SK-N-DZ (cell line): ENCODE measurements around the genes CORO1A, ZNF747, SRCAP, FBXL19 and BCKDK.

GRCh38 chr16:30182962-30183950, at the start of gene CORO1A:
CORO1A (plus strand) TSS chr16:30183602.
RAMPAGE:
- cytosol, long total RNA: no peak
- nucleus, long total RNA: no peak

RAMPAGE:
- cytosol, long total RNA: no peak
- nucleus, long total RNA: no peak
These were observed 729 bp downstream of the CD2BP2 start for GRCh38 chr16:30354312-30354846.

GRCh38 chr16:30358063-30358658, 3.1 kb upstream of the CD2BP2 start:
RAMPAGE:
- cytosol, long total RNA: no peak
- nucleus, long total RNA: no peak

DNA sequence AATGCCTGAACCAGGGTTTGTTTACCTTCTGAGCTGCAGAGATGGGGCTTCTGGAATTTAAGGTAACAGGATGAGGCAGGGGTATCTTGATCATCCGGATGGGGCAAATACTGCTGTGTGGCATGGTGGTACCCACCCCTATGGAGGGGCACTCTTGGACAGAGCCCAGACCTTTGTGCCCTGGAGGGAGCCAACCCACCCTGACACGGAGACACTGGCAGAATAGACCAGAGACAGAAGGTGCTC, 4.3 kb downstream of the ZNF48 start:
RAMPAGE:
- cytosol, long total RNA: no peak
- nucleus, long total RNA: no peak

RAMPAGE:
- cytosol, long total RNA: start-site peak on the plus strand at chr16:30535055-30535091, 414 and 547 reads in 2 replicates
- nucleus, long total RNA: start-site peak on the plus strand at chr16:30535076-30535099, 47 and 15 reads in 2 replicates
These were observed at the start of gene ZNF747 for GRCh38 chr16:30534147-30535206. ZNF747 (minus strand) TSS chr16:30534858.

RAMPAGE:
- cytosol, long total RNA: no peak
- nucleus, long total RNA: no peak
These were observed 1.2 kb upstream of the ZNF747 start for GRCh38 chr16:30535682-30536383.

DNA sequence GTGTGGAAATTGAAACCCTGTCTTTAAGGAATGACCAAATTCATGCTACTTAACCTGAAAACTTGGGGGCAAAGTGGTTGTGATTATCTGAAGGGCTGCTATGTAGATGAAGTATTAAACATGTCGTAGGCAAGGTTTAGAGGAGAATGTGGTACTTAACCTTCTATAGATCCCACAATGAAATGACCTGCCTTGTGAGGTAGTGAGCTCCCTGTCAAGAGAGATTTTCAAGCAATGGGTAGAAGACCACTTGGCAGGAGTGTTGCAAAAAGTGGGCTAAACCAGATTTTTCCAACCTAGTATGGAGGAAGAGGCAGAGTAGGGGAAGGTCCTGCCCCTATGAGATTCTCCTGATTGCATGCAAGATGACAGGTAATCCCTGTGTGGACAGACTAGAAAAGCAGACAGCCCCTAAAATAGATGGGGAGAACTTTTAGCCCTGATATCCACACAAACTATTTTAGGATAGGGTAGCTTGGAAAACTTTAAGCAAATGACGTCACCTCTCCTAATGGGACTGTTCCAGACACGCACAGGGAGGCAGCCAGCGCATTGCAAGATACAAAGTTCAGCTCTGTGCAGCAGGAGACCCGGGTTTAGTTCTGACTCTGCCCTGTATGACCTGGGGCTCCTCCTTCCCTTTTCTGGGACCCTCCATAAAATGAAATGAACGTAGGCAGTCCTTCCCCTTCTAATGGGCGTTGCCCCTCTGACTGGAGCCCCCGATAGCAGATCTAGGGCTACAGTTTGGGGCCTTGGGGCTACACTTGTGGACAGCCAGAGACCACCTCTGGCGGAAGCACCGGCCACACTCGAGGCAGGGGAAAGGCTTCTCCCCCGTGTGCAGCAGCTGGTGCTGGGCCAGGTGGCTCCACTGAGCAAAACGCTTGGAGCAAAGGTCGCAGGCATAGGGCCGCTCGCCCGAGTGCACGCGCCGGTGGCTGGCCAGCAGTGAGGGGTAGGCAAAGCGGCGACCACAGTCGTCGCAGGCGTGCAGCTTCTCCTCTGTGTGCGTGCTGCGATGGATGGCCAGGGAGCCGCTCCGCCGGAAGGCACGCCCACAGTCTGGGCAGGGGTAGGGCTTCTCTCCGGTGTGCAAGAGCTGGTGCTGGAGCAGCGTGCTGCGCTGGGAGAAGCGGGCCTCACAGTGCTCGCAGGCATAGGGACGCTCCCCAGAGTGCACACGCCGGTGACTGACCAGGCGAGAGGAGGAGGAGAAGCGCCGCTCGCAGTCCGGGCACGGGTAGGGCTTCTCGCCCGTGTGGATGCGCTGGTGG, 6.2 kb downstream of the ZNF689 start:
RAMPAGE:
- cytosol, long total RNA: no peak
- nucleus, long total RNA: no peak

GRCh38 chr16:30654530-30655458, 3.4 kb upstream of the FBRS start:
RAMPAGE:
- cytosol, long total RNA: no peak
- nucleus, long total RNA: no peak

GRCh38 chr16:30660687-30660869, 2.3 kb downstream of the FBRS start:
RAMPAGE:
- cytosol, long total RNA: no peak
- nucleus, long total RNA: no peak

DNA sequence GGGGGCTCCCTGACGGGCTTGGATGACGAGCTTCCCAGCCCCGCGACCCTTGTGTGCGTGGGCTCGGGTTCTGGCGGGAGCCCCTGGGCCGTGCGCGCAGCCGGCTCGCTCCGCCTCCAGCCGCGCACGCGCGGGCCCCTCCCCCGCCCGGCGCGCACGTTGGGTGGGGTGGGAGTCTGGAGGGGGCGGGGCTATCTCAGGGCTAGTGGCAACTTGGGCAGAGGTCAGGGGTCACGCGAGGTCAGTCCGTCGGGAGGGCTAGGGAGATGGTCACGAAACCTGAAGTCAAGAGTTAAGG, at the start of gene SRCAP:
Gene SRCAP, plus strand, starts transcription at position 241 of the 298 bp plus-strand sequence.
RAMPAGE:
- cytosol, long total RNA: start-site peak on the minus strand centred at position 73 of the sequence, 44 bp wide, 26 and 14 reads in 2 replicates
- nucleus, long total RNA: no peak

DNA sequence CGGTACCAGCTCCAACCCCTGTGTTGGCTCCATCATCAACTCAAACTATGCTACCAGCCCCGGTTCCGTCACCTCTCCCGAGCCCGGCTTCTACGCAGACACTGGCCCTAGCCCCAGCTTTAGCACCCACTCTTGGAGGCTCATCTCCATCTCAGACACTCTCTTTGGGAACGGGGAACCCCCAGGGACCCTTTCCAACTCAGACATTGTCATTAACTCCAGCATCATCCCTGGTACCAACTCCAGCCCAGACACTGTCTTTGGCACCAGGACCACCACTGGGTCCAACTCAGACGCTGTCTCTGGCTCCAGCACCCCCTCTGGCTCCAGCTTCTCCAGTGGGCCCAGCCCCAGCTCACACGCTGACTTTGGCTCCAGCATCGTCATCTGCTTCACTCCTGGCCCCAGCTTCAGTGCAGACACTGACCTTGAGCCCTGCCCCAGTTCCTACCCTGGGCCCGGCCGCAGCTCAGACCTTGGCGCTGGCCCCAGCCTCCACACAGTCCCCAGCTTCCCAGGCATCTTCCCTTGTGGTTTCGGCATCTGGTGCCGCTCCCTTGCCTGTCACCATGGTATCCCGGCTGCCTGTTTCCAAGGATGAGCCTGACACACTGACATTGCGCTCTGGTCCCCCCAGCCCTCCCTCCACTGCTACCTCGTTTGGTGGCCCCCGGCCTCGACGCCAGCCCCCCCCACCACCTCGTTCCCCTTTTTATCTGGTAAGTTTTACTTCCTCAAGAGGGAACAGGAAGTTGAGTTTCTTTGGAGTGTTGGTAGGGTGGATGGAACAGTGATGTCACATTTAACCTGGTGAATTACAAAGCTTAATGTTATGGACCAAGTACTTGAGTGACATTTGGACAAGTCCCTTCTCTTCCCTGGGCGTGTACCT, 15.8 kb upstream of the TMEM265 start:
RAMPAGE:
- cytosol, long total RNA: no peak
- nucleus, long total RNA: no peak

DNA sequence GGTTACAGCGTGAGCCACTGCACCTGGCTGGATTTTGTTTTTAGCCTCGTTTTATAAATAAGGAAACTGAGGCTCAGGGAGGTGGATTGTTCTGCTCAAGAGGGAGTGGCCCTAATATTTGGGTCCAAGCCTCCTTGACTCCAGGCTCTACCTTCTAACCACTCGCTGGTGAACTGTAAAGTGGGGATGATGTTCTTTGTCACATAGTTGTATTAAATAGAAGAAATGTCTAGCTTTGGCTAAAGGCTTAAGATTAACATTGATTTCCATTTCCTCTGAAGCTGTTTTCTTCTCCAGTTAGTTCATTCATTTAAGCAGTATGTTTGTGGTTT, 8.2 kb downstream of the RNF40 start:
RAMPAGE:
- cytosol, long total RNA: no peak
- nucleus, long total RNA: no peak

DNA sequence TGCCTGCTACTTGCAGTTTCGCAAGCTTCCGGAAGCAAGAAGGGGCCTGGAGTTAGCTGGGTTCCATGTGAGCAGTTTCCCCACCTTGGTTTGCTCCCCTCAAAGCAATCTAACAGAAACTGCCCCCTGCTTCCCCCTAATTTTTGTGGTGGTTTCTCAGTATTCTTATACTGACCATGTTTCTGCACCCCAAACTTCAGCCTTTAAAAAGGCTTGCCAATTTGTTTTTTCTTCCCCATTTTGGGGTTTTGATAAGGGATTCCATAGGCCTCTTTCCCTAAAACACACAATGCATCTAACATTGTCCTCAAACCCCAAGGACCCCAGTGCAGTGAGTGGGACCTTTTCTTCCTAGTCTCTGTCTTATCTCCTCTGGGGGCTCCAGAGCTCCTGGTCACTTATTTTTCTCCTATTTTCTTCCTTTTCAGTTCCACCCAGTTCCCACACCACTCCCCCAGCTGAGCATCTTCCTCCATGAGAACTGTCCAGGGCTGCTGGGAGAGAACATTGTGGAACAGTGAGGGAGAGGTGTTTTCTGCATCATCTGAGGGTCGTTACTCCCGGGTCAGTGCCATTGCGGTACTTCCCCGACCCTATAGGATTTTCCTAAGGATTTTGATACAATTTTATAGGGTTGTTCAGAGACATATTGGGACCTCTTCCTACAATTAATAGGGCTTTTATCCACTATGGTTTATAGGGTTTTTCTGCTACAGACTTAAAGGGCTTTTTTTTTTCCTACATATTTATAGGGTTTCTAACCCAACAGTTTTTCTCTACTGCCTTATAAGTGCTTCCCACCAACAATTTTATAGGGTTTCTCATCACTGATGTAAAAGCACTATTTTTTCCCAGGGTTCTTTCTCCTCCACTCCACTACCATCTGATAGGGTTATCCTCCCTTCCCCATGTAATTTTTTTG, 6.0 kb downstream of the ZNF629 start:
RAMPAGE:
- cytosol, long total RNA: no peak
- nucleus, long total RNA: no peak

RAMPAGE:
- cytosol, long total RNA: no peak
- nucleus, long total RNA: no peak
These were observed 19.3 kb downstream of the BCL7C start for GRCh38 chr16:30874462-30875129.

RAMPAGE:
- cytosol, long total RNA: no peak
- nucleus, long total RNA: no peak
These were observed 1.3 kb downstream of the BCL7C start for GRCh38 chr16:30892526-30893106.

DNA sequence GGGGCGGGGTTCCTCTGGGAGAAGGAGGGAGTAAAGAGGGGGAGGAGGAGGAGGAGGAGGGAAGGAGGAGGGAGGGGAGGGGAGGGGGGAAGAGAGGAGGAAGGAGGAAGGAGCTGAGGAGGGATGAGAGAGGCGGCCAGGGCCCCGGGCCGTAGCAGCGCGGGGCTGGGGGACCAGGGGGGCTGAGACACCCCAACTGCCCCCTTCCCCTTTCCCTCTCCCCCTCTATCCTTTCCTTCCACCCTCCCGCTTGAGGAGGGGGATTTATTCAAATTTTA, at the start of gene FBXL19:
Gene FBXL19, plus strand, starts transcription at position 90 of the 278 bp plus-strand sequence.
RAMPAGE:
- cytosol, long total RNA: no peak
- nucleus, long total RNA: no peak

DNA sequence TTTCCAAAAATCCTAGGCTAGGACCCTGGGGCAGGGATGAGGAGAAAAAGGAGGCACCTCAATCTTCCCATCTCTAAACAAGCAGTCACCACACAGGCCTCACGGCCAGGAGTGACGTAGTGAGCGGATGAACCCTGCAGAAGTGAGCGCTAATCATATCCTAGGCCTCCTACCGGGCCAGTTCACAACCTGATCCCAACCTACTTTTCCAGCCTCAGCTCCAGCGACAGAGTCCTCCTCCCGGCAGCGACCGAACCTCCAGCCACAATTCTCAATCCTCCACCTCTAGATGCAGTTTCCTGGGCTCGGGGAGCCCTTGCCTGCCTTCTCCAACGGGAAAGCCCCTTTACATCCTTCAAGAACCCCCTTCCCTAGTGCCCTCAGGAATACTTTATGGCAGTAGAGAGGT, 1.5 kb downstream of the ZNF668 start:
RAMPAGE:
- cytosol, long total RNA: no peak
- nucleus, long total RNA: no peak

DNA sequence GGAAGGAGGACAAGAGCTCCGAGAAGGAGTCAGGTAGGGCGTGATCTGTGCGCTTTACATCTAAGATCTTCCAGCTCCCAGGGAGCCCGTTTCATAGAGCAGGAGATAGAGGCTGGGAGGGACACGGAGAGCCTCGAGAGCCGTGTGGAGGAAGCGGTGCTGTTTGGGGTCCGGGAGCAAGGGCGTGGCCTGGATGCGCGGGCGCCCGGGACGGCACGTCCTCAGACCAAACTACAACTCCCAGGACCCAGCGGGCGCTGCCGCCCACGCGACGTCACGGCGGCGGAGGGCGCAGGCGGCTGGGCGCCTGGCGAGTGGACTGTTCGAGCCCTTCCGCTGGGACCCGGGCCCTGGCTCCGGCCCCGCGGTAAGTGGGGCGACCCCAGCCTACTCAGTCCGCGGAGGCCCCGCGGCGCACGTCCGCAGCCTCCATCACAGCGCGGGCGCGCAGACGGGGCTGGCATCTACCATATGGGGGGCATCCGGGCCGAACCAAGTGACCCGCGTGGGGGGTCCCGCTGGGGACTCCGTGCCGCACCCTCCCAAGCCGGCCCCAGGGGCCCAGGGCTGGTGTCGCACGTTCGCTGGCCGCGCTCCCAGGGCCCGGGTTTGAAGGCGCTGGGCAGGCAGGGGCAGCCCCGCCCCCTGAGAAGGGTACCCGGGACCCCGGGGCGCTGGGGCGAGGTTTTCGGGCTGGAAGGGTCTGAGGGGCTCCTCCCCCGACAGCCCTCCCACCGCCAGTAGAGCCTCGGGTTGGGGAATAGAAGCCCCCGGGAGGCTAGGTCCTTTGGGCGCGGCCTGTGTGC, at the start of gene BCKDK:
Gene BCKDK, plus strand, starts transcription at position 274 of the 806 bp plus-strand sequence.
RAMPAGE:
- cytosol, long total RNA: start-site peak on the plus strand centred at position 322 of the sequence, 75 bp wide, 383 and 133 reads in 2 replicates
- nucleus, long total RNA: start-site peak on the plus strand centred at position 293 of the sequence, 54 bp wide, 299 and 118 reads in 2 replicates

DNA sequence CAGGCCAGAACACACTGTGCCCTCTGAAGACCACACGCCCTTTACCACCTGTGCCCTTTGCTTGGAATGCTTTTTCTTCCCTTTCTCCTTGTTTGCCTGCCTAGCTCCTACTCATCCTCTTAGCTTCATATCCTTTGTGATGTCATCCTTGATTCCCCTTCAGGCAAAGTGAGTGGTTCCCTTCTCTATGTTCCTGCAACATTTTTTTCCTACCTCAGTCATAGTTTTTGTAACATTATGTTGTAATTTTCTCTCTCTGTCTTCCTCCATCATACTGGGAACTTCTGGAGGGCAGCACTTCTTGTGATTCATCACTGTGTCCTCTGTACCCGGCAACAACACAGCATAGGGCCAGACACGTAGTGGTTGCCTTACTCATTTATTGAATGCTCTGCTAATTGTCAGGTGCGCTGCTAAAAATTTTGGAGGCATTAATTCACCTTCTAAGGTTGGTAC, 973 bp downstream of the KAT8 start:
RAMPAGE:
- cytosol, long total RNA: no peak
- nucleus, long total RNA: no peak

DNA sequence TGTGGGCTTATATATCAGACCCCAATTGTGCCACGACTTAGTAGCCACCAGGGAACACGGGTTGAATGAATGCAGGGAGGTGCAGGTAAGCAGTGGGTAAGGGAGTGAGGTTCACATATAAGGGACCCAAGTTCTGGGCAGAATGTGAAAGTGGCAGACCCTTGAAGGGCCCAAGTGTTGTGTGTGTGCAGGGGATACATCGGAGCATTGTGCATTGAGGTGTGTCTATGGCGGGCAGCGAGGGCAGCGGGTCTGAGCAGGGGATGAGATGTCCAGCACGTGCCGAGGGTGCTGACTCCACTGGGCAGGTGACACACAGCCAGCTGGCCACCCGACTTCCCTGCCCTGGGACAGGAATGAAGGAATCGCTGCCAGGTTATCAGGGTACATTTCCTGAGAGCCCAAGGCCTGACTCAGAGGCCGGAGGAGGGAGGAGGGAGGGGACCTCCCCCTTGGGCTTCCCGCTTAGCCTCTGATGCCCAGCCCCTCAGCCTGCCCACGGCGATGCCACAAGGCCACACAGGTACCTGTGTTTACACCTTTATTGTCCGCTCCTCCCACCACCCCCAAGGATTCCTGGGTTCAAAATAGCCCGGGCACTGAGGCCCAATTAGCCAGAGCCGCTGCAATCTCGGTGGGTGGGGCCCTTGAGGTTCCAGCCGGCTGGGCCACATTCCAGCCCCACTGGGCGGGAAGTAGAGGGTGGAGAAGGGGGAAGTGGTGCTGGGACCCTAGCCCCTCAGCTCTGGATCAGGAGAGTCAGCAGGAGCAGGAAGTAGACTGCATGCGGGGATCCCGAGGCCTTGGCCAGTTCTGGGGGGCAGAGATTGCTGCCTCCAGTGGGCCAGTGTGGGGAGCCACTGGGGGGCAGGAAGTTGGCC, 3.1 kb upstream of the PRSS8 start:
RAMPAGE:
- cytosol, long total RNA: no peak
- nucleus, long total RNA: no peak